Mesangial cell (primary cell): ENCODE data around the gene TNP2.

GRCh38 chr16:10622006-10623032, 41.9 kb upstream of the EMP2 start:
- RAMPAGE, long total RNA = no peak

DNA sequence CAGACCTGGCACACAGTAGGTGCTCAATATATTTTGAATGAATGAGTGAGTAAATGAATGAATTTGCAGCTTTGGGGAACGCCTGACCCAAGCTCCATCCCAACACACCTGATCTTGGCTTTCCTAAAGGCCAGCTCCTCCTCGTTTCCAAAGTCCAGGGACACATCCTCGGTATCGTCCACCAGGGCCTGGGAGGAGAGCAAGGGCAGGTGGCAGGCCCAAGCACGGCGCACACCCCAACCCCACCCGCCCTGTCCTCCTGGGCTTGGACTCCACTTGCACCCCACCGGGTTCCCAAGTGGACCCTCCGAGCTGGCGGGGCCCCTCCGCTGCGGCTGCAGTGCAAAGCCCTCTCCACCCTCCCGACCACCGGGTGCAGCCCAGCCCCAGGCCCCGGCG, 600 bp downstream of the TVP23A start:
- RAMPAGE, long total RNA = no peak

DNA sequence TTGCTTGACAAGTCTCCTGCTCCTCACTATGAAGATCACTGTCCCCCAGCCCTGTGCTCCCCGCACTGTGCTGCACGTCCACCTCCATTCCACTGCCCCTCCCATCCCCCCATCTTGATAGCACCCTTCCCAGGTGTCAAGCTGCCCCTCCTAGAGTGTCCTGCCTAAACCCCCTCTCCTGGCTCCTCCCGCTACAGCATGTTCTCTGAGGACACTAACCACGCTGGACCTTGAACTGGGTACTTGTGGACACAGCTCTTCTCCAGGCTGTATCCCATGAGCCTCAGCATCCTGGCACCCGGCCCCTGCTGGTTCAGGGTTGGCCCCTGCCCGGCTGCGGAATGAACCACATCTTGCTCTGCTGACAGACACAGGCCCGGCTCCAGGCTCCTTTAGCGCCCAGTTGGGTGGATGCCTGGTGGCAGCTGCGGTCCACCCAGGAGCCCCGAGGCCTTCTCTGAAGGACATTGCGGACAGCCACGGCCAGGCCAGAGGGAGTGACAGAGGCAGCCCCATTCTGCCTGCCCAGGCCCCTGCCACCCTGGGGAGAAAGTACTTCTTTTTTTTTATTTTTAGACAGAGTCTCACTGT, 18.5 kb downstream of the DEXI start:
- RAMPAGE, long total RNA = no peak

DNA sequence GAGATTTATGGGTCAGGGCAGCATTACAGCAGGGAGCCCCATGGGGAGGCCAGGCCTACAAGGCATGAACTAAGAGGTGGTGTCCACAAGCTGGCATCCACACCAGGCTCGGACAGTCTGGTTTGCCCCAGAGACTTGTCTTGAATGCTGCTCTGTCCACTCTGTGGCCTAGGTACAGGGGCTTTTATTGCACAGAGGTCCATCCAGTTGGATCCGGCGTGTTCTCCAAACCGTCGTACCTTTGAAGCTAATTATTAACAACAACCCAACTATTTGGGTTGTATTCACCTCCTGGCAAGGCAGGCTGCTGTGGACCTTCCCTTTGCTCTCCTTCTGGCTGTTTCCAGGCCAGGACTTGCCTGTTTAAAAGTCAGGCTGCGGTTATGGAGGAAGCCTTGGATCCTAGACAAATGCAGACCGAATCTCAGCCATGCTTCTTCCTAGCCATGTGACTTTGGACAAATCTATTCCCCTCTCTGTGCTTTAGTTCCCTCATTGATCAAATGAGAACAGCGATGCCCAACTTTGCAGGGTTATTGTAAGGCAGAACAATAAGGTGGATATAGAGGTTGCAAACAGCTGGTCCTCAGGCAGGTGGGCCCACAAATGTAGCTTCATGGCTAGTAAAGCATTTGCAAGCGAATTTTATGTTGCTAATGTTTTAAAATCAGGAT, 123.5 kb downstream of the CLEC16A start:
- RAMPAGE, long total RNA = no peak

DNA sequence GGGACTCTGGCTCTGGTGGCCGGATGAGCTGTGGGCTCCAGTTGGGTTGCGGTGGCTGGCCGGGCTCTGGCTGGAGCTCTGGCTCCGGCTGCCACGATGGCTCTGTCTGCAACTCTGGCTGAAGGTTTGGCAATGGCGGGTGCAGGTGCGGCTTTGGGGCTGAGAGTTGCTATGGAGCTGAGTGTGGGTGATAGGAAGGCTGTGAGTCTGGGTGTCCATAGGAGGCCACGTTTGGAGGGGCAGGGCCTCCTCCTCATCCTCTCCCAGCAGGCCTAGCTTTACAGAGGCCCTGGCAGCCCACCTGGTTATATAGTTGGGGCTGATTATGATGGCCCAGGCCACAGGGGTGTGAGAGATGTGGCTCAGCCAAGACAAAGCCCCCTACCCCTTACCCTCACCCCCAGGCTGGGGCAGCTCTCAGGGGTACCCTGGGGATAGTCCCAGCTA, at the start of gene TNP2:
TNP2 (minus strand) TSS at position 282 of the 447 bp plus-strand sequence.
- RAMPAGE, long total RNA = no peak

DNA sequence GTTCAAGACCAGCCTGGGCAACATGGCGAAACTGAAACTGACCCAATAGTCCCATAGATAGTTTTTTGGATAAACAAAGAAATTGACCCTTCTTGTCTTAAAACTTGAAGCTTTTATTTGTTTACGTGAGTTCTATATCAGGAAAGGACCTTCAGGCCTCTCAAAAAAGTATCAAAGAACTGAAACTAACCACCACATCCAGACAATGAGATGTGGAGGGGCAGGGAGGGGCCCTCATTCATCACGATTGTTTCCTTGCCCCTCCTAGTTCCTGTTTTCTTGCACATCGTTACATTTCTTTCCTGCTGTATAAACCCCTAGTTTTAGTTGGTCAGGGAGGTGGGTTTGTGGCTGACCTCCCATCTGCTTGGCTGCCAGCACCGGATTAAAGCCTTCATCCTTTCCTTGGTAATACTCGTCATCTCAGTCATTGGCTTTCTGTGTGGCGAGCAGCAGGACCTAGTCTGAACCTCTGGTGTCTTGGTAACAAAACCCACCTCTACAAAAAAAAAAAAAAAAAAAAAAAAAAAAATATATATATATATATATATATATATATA, 30.1 kb upstream of the PRM1 start:
- RAMPAGE, long total RNA = no peak

GRCh38 chr16:11379448-11379883, 34.2 kb downstream of the RMI2 start:
- RAMPAGE, long total RNA = no peak

- RAMPAGE, long total RNA = no peak
Observed at GRCh38 chr16:11545333-11545823, 18.3 kb upstream of the ENSG00000188897 start.

- RAMPAGE, long total RNA = no peak
Observed at GRCh38 chr16:11557704-11558323, 28.9 kb downstream of the LITAF start.

DNA sequence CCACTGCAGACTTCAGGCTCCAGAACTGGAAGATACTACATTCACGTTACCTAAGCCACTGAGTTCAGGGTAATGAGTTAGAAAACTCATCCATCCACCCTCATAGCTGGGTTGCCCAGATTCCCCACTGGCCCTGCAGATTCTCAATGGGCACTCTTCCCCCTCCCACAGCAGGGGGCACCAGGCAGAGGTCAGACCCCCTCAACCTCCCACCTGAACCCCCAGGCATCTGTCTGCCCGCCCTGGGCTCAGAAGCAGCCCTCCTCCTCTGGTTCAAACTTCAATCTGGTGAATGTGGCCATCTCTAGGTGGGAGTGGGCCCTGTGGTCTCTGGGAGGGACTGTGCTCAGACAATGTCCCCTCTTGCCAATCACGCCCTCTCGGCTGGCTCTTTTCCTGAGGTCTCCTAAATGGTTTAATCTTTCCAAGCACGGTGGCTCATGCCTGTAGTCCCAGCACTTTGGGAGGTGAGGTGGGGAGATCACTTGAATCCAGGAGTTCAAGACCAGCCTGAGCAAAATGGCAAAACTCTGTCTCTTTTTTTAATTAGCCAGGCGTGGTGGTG, 15.2 kb downstream of the LITAF start:
- RAMPAGE, long total RNA = no peak

DNA sequence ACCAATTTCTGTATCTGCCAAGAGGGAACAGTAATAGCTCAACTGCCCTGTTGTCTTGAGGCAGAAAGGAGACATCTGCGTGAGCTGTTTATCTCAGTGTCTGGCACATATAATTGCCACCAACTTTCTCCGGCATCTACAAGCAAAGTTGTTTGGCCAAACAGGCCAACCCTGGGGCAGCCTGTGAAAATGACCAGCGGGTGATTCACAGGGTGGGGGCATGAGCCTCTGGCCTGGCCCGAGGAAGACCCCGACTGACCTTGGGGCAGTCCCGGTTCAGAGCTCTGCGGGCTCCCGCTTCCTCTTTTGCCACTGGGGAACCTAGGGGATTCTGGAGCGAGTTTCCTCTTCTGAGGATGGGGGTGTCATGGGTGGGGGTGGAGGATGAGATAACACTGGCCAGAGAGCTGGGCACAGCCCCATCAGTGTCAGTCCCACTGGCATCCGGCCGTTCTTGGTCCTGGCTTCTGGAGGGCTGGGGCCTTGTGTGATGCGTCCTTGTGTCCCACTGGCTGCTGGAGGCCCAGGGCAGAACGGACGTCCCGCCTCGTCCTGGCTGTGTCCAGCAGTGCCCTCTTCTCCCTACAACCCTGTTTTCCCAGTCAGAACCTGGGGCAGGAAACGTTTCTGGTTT, 1.4 kb downstream of the SNN start:
- RAMPAGE, long total RNA = no peak

DNA sequence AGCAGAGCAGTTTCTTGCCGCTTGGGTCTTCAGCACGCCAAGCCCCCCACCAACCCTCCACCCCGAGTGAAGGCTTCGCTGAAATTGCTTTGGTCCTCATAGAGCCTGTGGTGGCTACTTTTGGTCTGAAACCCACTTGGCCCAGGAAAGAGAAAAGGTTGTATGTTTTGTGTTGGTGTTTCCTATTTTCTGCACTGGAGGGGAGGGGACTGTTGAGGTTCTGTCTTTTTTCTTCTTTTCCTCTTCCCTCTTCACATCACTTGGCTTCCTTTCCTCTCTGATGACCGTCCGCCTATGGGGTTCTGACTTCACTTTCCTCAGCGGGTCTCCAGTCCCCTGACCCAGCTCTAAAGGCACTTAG, 8.8 kb downstream of the SNN start:
- RAMPAGE, long total RNA = no peak

DNA sequence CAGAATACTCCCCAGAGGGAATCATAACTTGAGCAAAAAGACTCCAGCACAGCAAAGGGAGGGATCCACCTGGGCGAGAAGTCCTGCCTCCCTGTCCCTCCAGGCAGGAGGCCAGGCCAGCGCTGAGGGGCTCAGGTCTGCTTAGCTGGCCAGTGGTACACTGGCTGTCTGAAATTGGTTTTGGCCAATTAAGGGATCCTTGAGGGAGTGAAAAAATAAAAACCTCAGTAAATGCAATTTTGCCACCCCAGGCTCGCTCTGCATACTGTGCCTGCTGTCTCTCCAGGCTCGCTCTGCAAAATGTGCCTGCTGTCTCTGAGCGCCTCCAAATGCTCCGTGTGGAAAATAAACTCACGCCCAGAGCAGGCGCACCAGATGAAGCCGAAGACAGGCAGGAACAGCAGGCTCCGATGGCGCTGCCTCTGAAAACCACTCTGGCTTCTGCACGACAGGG, 28.9 kb downstream of the SNN start:
- RAMPAGE, long total RNA = no peak

DNA sequence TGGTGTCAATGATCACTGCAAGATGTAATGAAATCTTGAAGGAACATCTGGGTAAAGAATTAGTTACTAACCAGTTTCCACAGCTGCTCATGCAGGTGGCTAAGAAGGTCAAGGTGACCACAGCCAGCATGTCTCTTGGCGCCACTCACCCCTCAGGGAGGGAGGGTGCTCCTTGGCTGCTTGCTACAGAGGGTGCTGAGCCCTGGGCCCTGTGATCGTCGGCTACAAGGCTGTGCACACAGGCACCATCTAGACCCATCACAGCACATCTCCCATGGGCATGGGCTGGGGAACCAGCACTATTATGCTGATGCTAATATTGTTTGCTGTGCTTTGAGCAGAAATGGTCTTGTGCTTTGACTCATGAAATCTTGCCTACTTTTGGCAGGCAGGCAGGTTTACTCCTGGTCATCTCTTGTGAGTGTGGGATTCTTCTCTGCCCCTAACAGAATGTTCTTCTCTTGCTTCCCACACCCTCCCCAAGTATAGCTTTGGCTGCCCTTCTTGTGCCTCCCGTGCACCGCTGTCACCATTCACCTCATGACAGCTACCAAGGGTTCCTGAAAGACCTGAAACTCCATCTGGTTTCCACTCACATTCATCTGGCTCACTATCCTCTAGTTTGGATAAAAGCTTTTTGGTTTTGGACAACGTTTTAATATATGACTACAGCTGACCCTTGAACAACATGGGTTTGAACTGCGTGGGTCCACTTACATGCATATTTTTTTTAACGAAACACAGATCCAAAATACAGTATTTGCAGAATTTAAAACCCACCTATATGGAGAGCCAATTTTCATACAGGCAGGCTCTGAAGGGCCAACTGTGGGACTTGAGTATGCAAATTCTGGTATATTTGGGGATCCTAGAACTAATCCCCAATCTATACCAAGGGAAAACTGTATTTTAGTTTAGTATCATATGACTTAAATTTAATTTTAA, 36.2 kb downstream of the TXNDC11 start:
- RAMPAGE, long total RNA = no peak

DNA sequence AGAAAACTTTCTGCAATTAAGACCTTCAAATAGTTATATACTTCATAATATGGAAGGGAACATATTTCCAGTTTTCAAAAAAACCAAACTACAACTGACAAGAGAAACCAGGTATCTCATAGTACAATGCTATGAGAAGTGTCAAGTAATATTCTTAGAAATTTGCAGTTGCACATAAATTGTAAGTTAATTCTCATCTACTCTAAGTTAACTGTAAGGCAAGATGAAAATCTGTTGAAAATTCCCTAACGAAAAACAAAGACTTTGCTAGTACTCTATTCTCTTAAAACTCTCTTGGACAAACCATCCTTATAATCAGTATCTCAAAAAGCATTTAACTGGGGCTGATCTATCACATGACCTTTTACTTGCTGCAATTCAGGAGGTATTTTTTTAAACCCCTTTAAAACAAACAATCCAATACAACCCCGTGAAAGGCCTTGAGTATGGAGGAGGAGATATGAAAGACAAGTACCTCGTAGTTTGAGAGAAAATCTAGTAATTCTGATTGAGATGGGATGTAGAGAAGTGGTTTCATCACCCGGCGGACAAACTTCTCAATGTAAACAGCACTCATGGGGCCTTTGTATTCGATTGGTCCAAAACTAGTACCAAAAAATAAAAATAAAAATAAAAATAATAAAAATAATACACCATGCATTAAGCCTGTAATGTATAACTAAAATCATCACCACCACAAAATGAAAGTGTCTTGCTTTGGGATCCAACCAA, 12.3 kb downstream of the TXNDC11 start:
- RAMPAGE, long total RNA = no peak

DNA sequence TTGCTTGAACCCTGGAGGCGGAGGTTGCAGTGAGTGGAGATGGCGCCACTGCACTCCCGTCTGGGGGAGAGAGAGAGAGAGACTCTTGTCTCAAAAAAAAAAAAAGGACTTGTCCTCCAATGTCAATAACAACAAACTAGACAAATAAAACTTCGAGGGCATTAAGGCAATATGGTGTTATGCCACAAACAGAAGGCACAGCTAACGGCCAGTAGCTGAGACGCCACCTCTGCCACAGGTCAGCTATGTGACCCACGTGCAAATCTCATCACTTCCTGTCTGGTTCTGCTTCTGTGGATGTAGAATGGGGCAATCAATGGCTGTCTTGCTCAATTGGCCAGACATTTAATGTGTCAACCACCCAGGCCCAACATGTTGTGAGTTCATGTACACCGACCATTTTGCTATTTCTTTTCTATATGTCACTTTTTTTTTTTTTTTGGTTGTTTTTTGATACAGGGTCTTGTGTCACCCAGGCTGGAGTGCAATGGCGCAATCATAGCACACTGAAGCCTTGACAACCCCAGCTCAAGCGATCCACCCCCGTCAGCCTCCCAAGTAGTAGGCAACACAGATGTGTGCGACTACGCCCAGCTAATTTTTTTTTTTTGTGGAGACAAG, 923 bp upstream of the TXNDC11 start:
- RAMPAGE, long total RNA = no peak

GRCh38 chr16:11792288-11793382, 4.4 kb downstream of the ZC3H7A start:
- RAMPAGE, long total RNA = no peak

GRCh38 chr16:11797374-11798406, 632 bp upstream of the ZC3H7A start:
- RAMPAGE, long total RNA = no peak

- RAMPAGE, long total RNA = no peak
Observed at GRCh38 chr16:11839387-11840213, 11.7 kb downstream of the RSL1D1 start.

GRCh38 chr16:11868304-11869167, 17.2 kb upstream of the RSL1D1 start:
- RAMPAGE, long total RNA = no peak